Neural progenitor cell (in vitro differentiated cells): ENCODE data around the genes PTGER1, ZNF333, ADGRE2, OR7A5 and WIZ.

GRCh38 chr19:14167437-14168225 lies 31.2 kb upstream of the ASF1B start:
- RAMPAGE, long total RNA, result no peak

DNA sequence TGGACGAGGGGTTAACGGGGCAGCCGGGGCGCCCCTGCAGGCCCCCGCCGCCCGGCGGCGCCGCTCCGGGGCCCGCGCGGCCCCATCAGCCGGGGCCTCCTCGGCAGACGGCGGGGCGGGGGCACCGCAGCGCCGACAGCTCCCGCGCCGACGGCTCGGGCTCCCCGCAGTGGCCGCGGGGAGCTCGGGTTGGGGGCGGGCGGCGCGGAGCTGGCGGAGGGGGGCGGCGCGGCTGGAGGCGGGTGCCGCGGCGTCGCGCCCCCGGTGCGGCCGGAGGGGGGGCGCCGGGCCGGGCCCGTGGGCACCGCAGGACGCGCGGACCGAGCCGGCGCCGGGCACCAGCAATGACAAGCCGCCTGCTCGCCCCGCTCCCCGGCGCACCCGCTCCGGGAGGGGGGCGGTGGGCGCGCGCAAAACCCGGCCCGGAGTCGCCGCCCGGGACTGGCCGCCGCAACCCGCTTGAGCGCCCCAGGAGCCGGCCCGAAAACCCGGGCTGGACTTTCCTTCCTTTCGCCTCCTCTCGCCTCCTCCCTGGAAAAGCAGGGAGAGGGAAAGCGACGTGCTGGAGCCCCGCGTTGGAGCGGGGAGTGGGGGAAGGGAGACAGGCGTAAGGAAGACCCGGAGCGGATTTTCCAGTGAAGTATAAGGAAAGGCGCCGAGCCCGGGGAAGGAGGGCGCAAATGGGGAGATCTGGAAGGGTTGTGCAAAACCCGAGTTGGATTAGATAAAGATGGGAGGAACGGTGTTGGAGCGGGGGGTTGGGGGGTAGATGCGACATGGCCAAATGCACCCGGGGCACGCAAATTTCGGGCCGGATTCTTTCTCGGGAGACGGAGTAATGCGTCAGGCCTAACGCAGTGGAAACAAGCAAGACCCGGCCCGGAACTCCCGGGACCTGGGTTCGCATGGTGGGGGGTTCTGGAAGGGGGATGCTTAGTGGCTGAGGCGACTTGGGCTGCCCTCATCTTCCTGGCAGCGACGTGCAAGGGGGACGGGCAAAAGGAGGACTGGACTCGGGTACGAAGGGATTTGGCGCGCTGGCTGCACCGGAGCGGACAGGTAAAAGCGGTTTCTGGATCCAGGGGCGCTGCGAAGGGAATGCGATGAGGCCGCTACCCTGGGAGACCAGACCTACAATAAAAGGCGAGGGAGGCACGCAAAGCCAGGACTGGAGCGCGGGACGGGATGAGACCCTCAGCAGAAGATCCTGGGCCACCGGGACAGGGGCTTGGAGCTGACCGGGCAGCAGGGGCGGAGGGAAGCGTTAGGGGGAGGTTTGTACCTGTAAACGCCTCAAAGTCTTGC lies 945 bp upstream of the ADGRL1 start:
- RAMPAGE, long total RNA, result no peak

GRCh38 chr19:14369442-14370142 lies 11.7 kb upstream of the ADGRE5 start:
- RAMPAGE, long total RNA, result no peak

DNA sequence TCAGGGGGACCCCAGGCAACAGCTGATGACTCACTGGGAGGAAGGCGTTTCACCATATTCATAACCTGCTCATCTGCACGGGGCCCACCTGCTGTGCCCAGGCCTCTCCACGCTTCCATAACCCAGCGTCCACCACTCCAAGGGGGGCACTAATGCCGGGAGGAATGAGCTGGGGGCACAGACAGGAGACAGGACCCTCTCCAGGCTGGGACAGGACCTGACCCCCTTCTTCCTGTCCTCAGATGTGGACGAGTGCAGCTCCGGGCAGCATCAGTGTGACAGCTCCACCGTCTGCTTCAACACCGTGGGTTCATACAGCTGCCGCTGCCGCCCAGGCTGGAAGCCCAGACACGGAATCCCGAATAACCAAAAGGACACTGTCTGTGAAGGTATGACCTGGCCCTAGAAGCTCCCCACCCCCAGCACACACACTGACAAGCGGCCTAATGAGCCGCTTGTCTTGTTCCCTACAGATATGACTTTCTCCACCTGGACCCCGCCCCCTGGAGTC lies 16.2 kb downstream of the ADGRE5 start:
- RAMPAGE, long total RNA, result no peak

DNA sequence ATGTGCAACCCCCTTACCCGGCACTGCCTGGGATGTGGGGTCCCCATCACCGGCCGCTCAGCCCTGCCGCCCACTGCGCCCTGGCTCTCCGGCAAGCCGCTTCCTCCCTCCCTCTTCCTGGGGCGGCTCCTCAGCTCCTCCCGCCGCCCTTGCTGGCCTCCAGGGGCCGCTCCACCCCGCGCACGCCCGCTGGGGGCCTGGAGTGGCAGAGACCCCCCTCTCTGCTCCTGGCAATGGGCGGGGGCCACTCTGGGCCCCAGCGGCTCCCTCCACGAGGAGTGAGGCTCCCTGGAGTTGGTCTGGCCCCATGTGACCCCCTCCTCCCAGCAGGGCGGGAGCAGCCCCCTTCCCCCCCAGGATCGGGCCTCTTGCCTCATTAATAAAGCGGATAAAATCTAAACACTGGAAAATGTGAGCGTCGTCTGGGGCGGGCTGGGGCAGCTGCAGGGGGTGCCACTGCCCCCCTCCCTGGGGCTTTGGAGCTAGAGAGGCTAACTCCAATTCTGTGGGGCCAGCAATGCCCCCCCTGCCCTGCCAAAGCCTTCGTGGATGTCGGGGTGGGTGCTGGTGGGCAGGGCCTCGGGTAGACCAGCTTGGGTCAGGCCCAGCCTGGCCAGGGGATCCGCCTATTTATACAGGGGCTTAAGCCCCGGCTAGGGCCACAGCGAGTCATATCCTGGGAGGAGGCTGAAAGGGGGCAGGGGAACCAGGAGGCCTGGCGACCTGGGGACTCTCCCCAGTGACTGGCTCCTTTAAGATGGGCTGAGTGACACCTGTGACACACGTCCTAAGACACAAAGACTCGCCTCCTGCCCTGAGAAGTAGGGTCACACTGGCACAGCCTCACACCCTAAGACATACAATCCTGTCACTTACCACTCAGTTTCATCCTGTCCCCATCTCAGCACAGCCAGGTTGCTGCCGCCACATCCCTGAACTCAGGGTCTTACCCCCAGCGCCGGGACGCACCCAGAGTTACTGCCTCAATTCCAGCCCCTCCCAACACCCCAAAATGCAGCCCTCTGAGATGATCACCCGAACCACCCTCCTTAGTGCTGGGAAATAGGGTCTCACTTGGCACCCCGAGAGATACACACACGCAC lies at the start of gene PTGER1:
Gene PTGER1, minus strand, starts transcription at position 110 of the 1,103 bp plus-strand sequence.
- RAMPAGE, long total RNA, result no peak

GRCh38 chr19:14514059-14514457 lies 4.1 kb downstream of the DNAJB1 start:
- RAMPAGE, long total RNA, result no peak

DNA sequence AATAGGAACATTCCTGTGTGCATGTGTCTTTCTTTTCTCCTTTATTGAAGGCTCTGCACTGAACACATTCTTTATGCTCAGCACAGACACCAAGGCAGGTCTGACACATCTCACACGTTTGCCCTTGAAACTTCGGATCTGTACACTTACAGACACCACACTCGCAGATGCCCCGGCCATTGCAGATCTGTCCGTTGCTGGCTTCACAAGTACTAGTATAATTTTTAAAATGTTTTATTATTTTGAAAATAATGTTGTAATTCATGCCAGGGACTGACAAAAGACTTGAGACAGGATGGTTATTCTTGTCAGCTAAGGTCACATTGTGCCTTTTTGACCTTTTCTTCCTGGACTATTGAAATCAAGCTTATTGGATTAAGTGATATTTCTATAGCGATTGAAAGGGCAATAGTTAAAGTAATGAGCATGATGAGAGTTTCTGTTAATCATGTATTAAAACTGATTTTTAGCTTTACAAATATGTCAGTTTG lies 39.2 kb downstream of the CLEC17A start:
- RAMPAGE, long total RNA, result no peak

GRCh38 chr19:14689357-14690855 lies at the start of gene ZNF333:
ZNF333 (plus strand) TSS chr19:14690048.
- RAMPAGE, long total RNA, result no peak

DNA sequence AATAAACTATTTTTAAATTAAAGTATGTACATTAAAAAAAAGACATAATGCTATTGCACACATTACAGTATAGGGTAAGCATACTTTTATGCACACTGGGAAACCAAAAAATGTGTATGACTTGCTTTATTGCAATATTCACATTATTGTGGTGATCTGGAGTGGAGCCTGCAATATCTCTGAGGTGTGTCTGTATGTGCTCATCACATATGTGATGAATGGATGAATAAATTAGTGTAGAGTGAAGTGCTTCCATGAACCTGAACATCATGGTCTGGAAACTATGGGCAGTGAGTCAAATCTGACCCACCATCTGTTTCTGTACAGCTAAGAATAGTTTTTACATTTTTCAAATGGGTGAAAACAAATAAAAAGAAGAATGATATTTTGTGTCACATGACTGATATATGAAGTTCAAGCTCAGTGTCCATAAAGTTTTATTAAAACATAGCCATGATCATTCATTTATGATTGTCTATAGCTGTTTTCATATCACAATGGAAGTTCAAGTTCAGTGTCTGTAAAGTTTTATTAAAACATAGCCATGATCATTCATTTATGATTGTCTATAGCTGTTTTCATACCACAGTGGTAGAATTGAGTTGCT lies 42.5 kb downstream of the ZNF333 start:
- RAMPAGE, long total RNA, result no peak

DNA sequence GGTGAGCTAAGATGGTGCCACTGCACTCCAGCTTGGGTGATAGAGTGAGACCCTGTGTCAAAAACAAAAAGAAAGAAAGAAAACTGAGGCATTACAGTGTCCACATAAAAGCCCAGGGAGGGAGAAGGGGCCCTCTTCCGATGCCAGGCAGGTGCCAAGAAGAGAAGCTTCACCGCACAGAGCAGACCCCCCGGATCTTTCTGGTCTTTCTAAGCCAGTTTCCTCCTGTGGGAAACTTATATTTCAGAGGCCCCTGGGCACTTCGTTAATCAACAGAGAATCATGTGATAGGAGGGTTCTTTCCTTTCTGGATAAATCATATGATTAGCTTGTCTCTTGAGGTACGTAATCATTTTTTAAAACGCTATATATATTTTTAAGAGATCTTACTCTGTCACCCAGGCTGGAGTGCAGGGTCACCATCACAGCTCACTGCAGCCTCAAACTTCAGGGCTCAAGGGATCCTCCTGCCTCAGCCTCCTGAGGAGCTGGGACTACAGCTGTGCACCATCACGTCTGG lies at the start of gene ADGRE2:
Gene ADGRE2, minus strand, starts transcription at position 211 of the 520 bp plus-strand sequence.
- RAMPAGE, long total RNA, result no peak

GRCh38 chr19:14835023-14835684 lies at the start of gene OR7A5:
OR7A5 (minus strand) TSS chr19:14835185.
- RAMPAGE, long total RNA, result no peak

DNA sequence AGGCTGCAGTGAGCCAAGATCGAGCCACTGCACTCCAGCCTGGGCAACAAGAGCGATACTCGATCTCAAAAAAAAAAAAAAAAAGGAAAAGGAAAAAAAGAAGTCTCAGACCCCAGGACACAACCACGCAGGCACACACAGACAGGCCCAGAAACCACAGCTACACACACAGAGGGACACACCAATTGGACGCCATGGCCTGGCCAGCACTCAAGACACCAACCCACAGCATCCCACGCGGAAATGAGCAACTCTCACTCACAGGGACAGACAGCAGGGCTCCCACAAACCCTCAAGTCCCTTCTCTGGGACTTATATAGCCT lies 5.9 kb downstream of the NOTCH3 start:
- RAMPAGE, long total RNA, result no peak

- RAMPAGE, long total RNA, result no peak
Measured at GRCh38 chr19:15248556-15249478, 16.6 kb upstream of the EPHX3 start.

DNA sequence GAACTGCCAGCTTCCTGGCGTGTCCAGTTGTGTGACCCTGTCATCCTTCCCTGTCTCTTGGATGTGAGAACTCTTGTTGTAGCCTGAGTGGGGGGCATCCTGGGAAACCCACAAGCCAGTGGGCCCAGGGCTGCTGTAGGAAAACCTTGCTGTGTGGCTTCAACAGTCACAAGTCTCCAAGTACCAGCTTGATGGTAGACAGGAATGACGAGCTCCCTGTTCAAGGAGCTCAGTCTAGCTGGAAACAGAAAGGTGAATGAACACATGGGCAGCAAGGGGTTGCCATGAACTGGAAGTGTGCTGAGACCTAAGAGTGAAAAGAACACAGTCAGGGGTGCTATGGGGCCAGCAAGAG lies 27.3 kb upstream of the EPHX3 start:
- RAMPAGE, long total RNA, result no peak

- RAMPAGE, long total RNA, result no peak
Measured at GRCh38 chr19:15268785-15269193, 36.5 kb upstream of the EPHX3 start.

GRCh38 chr19:15272729-15273355 lies 40.6 kb upstream of the EPHX3 start:
- RAMPAGE, long total RNA, result no peak

- RAMPAGE, long total RNA, result no peak
Measured at GRCh38 chr19:15293032-15293618, 39.2 kb downstream of the BRD4 start.

DNA sequence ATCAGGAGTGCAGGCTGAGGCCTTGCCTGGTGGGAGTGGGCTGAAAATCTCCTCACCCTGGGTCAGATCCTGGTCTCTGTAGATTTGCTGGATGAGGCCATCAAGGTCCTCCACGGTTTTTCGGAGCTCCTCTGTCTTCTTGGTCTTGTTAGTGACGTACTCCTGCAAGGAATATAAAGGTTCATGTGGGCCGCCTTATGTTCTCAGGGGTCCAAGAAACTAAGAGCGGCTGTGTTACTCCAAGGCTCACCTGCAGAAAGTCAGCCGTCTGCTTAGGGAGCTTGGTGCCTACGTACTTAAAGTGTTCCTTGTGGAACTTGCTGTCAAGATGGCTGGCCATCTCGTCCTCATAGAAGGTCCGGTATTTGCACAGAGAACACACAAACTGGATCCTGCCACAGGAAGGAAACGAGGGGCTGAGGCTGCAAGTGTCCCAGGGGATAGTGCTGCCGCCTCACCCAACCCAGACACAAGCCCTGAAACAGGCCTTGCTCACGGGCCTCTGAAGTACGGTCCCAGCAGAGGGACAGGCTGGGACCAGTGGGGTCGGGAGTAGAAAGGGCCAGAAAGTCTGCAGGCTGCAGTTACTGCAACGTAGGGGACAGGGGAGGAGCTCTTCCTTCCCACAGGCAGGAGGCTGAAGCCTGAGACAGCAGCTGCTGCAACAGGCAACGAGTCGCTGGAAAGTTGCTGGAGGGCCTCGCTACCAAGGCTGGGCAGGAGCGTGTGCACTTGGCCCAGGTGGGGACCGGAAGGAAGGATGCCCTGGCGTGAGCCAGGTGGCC lies 18.1 kb upstream of the AKAP8 start:
- RAMPAGE, long total RNA, result no peak

DNA sequence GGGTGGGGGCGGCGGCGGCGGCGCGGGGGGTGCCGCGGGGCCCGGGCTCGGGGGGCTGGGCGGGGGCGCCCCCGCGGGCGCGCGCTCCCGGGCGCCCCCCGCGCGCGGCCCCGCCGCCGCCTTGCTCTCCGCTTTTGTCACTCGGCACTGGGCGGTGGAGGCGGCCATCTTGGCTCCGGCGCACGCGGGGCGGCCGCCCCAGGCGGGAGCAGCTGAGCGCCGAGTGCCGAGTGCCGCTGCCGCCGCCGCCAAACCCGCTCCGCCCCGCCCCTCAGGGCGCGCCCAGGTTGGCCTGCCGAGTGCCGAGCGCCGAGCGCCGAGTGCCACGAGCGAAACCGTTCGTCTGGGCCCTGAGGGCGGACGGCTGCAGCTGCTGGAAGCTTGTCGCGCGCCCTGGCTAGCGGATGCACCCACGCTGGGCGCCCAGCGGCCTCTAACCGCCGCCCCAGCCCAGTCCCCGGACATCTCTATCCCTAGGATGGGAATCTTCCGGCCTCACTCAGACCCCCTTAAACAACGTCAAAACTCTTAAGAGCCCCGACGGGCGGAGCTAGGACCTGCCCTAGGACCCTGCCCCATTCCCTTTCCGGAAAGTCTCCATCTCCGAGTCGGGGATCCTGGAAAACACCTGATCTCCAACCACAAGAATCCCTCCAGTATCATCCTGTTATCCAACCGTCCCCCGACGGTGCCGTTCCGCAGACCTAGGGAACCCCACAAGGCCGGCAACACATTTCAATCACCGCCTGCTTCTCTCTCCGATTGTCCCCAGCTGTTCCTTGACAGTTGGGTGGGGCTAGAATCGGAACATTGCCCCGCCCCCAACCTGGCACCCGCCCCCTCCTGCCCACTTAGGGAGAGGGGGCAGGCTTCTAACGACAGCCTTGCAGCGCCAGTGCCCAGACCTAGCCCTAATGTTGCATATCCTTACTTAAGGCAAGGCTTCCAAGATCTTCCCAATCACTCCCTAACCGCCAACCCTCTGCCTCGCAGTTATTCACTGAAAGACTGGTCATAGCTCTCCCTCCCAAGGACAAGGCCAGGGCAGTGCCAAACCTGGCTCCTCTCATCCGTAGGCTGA lies 14.1 kb upstream of the AKAP8L start:
- RAMPAGE, long total RNA, result no peak

DNA sequence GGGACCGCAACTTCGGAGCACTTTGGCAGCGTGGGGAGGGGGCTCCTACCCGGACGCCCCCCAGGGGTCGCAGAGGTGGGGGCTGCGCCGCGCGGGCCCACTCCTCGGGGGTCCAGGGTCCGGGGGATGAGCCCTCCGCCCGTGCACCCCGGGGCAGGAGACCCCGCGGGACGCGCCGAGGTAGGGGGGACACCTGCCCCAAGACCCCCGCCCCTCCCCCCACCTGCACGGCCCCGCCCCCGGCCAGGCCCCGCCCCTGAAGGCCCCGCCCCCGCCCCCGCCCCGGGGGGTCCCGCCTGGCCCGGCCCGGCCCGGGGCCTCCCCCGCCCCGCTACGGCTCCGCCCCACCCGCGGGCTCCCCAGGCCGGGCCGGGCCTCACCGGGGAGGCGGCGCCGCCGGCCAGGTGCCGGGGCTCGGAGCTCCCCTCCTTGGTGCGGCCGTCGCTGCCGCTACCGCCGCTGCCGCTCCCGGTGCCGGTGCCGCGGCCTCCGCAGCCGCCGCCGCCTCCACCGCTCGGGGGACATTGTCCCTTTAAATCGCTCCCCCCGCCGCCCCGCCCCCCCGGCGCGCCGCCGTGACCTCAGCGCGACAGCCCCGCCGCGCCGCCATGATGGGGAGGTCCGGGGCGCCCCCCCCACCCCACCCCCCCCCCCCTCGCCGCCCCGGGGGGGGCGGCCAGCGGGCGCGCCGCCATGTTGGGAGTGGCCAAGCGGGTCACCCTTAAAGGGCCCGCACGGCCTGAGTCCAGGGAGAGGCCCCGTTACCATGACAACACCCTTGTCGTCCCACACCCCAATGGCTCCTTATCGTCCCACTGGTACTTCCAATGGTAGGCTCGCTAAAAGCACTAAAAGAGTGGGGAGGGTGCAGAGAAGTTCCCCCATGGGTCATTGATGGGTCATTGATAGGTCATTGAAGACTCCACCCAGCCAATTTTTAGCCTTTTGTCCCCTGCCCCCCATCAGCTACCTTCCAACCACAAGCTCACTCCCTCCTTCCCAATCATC lies at the start of gene WIZ:
Gene WIZ, minus strand, starts transcription at position 539 of the 1,008 bp plus-strand sequence.
- RAMPAGE, long total RNA, result no peak